Anterior vena cava (tissue), 1 donor: ENCODE data around the gene CDKN2AIPNL.

- PRO-cap, result no peak
These were observed 10.6 kb upstream of the SHROOM1 start for GRCh38 chr5:132840956-132841529.

DNA sequence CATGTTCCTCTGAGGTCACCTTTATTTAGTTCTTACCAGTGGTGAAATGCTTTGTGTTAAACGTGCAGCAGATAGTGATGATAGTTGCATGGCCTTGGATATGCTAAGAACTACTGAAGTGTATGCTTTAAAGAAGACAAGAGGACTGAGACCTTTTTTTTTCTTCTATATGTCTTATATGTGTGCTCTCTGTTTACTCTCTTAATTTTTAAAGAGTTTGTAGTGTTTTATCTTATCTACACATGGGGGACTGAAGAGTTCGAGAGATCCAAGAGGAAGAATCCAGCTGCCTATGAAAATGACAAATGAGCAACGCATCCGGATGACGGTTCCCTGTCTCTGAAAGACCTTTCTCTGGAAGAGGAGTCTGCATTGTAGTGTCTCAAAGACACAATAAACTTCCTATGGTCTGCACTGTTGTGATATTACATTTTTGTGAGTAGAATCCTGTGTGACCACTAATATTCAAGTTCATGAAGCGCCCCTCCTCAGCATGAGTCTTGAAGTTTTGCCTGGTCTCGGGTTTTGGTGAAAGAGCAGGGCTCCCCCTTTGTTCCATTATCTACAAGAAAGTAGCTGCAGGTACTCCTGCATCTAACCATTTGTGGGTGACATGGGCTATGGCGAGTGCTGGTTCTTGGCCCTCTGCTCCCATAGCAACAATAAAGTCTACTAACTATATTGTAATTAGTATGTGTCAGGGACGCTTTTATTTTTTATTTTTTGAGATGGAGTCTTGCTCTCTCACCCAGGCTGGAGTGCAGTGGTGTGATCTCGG lies 1.0 kb downstream of the UQCRQ start:
- PRO-cap, result no peak

GRCh38 chr5:132886200-132886729 lies 12.8 kb downstream of the LEAP2 start:
- PRO-cap, result no peak

DNA sequence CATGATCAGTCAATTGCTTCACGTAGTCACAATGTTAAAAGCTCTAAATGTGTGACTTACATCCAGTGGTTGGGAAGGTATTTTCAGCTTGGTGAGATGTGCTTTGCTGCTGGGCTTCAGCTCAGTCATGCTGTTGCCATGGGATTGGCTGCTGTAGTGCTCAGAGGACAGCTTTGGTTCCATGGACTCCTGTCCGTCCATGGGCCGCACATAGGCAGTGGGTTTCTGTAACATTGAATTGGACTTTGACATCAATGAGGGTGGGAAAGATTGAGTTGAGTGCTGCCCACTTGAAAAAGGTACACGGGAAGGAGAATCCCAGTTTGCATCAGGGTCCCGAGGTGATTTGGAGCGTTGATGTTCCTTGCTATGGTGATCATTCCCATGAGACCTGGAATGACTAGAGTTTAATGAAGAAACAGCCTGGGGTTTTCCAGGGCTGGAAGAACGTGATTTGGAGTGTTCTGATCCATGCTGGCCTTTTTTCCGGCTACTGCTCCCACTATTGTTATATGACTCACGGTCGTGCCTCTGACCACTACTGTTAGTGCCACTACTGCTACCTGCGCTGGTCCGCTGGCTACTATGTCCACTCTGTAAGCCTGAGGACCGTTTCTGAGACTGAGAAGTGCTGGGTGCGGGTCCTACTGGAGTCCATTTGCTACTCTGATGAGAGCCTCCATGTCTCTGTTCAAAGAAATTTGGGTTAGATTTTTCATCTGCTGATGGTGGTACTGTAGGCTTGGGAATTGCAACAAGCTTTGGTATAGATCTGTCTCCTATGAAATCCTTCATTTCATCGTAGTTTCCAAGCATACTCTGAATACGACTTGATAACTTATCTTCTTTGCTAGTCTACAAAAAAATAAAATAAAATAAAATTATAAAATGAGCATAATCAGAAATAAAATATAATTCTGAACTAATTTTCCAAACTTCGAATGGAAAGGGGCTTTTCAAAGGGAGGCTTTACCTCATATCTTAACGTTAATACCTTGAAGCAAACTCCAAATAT lies 29.0 kb downstream of the AFF4 start:
- PRO-cap, result no peak

DNA sequence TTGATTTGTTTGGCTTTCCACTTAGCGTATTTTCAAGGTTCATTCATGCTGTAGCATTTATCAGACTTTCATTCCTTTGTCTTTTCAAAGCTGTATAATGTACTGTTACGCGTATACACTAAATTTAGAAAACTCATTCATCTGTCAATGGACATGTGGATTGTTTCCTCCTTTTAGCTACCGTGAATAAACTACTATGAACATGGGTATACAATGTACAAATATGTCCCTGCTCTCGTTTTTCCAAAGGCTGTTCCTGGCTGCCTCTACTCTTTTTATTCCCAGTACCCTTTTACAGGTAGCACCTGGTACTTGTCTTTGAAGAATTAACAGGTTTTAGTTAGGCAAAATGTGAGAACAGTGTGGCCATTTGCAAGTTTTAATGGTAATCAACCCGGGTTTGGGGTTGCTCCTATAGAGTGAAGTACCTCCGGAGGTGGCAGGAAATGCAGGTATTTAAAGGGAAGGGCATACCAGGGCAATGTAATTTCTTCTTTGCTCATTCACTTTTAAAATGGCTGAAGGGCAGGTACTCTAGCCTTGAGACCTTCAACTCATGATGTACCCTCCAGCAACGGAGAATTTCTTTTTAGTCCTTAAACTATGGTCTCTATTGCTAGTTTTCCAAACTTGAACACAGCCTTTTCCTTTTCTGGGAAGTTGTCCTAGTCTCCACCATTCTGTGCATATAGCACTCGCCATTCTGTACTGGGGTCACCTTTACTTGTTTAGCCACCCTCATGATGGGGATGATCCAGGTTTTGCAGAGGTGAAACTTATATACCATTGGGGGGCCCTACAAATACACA lies 1.4 kb upstream of the HSPA4 start:
- PRO-cap, result no peak

GRCh38 chr5:133095822-133096443 lies 44.1 kb downstream of the HSPA4 start:
- PRO-cap, result no peak

DNA sequence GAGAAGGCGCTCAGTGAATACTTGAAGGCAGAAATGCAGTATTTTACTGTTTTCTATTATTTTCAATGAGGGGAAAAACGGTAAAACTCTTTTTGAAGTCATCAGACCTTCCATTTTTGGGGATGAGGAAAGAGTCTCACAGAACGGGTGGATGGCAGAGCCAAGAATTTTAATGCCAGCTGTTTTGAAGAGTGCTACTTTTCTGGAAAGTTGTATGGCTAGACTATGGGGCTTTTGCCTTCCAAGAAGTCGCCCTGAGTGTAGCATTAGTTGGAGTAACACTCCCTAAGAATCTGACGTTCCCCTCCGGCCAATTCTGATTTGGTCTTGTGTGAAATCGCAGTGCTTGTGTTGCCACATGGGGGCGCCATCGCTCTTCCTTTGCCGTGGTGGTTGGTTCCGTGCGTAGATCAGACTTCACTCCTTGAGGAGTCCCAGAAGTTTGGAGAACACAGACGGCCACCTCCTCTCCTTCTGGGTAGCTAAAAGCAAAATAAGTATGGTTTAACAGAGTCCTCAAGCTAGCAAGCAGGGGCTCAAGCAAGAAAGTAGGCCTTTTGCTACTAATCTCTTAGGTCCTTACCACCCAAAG lies 59.3 kb downstream of the HSPA4 start:
- PRO-cap, result no peak

- PRO-cap, result no peak
These were observed 123.6 kb downstream of the C5orf15 start for GRCh38 chr5:133844932-133845214.

DNA sequence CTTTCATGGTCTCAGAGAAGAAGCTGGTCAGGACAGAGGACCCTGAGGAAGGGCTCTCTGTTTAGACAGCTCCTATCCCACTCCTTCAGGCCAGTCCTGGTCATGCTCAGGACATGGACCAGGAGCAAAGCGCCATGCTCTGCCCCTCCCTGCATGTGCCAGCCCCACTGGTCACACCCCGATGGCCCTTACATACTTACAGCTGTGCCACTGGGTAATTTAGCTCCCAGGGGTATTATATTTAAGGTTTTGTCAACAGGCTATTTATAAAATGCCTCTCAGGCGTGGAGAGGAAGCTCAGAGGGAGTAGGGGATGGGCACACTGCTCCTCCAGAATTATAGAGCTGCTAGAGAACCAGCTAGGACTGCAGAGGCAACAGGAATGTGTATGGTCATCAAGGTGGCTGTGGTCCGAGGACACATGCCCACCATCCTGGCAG lies 33.3 kb downstream of the C5orf15 start:
- PRO-cap, result no peak

GRCh38 chr5:133993844-133994556 lies 10.8 kb downstream of the VDAC1 start:
- PRO-cap, result no peak

DNA sequence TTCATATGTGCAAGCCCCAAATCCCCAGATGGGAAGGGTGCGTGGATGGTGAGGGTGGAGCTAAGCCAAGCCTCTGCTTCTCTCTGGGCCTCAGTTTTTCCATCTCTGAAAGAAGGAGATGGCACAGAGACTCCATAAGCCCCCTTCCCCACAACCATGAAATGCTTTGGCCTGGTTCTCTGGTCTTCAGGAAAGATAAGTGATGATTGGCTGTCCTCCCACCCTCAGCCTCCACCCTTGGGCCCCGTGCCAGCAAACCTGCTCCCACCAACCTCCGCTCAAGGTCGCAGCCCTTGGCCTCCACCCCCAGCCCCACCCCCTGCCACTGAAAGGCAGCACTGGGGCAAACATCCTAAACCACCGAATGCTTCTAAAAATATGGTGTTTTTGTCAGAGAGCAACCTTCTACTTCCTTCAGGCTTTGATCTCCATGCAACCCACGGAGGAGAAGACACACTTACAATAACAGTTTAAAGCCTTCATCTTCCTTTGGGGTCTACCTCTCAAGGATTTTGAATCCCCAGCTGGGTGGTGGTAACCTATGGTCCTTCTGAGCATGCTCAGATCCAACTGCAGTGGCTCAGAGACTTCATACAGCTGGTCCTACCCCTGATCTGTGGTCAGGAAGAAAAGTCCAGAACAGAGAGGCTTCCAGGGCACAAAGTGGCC lies 24.0 kb upstream of the TCF7 start:
- PRO-cap, result no peak

GRCh38 chr5:134151488-134152740 lies 24.8 kb downstream of the SKP1 start:
- PRO-cap, result no peak

GRCh38 chr5:134191697-134192643 lies 15.2 kb upstream of the SKP1 start:
- PRO-cap, result no peak

DNA sequence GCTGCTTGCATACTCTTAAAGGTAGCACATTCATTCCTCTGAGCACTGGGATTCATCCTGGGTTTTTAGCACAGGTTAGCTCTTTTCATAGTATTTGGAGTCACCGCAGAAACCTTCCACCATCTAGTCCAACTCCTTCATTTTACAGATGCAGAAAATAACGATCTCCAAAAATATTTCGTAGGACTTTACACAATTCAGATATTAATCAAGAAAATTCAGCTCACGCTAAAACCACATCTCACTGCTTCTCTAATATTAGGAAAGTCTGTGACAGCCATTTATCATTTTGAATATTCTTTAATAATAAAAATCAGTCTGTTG lies 22.0 kb downstream of the PPP2CA start:
- PRO-cap, result no peak

DNA sequence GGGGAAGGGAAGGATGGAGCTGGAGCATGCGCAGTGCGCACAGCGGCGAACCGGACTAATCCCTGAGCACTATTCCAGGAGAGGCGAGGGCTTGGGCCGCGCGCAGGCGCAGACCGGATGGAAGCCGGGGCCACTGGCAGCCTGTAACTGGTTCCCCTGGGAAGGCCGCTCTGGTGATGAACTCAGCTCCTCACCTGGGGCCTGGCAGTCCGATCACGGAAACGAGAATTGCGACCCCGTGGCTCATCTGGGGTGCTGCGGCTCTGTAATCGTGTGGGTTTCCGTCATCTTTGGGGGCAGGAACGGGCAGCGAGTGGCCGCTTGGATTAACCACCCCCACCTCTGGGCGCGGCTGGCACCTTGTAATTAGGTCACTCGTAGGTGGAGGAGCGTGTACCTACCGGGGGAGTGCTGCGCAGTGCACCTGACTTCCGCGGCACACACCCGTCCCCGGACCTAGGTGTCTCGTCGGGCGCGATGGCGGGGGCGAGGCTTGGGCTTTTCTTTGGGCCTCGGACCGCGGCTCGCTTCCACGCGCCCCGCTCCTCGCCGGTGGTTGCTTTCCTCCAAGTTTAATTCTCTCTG lies 521 bp upstream of the PPP2CA start:
- PRO-cap, result bidirectional peak, plus-strand start at position 72 of the sequence, minus-strand start outside the sequence

DNA sequence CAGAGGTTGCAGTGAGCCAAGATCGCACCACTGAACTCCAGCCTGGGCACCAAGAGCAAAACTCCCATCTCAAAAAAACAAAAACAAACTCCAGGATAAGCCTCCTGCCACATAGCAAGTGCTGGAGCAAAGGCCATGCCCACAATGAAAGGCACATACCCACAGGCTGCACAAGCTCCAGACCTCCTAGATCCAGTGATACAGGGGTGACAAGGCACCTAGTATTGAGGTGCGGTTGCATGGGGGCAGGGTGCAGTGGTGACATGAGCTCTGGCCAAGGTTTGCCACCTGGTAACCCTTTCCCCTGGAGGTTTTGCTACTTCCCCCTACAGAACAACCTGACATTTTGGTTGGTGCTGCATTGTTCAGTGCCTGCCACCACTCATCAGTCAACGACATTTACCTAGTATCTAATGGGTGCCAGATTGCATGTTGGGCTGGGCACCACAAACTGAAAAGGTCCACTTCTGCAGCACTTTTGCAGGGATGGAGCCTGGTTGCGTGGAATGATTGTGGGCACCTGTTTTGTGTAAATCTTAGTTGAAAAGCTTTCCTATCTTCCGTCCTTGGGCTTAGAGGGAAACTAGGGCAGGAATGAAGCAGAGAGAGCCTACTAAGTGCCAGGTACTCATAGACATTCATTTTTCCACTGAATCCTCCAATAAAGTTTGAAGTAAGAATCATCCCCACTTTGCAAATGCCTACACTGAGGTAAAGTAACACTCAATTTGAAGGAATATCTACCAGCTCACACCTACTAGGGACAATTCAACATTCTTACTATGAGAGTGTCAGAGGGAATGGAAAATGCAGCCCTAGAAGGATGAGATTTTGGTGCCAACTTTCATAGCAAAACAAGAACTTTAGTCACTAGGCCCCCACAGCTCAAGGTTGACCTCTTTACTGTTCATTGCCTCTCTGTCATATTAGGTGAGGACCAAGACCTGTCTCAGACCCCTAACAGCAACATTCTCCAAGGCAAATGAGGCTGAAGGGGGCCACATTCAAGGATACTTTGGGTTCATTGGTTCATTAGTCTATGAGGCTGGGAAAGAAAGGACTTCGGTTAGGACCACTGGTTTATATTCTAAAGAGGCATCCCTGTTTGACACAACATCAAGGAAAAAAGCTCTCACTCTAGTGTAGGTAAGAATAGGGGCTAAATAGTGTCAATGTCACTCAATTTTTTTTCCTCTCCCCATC lies 14.1 kb downstream of the CDKN2AIPNL start:
- PRO-cap, result no peak

DNA sequence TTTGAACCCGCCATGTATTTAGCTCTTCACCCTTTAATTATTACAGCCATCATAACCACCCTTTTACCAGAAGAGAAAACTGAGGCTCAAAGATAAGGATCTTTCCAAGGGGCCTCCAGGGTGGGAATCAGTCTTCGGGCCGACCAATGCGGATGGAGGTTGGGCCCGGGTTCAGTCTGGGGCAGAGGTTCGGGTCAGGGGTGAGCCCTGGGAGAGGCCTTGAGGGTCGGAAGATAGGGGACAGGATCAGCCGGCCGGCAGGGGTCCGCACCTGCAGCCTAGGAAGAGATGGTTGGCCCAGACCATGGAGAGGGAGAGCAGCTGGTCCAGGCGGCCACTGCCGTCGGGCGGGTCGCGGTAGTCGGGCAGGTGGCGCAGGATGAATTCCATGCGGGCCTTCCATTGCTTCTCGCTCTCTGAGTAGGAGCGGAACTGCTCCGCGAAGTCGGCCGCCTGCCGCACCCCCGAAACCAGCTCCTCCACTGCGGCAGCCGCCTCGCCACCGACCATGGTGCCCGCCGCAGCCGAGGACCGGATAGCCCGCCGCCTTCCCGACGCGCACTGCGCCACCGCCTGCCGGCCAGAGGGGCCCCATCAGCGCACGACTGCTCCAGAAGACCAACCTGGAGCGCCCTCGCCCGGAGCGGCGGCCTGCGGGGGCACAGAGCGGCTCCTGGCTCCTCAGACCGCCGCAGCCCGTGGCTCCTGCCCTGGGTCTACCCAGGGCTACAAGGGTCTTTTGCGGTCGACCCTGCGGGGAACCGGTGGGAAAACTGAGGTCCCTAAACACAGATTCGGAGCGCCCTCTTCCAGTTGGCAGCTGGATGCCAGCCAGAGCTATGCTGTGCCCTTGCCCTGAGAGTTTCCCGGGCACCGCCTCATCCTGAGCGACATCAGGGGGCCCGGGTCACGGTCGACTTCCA lies at the start of gene CDKN2AIPNL:
Gene CDKN2AIPNL, minus strand, starts transcription at position 537 of the 923 bp plus-strand sequence.
- PRO-cap, result bidirectional peak, plus-strand start at position 664 of the sequence, minus-strand start at position 510 of the sequence

DNA sequence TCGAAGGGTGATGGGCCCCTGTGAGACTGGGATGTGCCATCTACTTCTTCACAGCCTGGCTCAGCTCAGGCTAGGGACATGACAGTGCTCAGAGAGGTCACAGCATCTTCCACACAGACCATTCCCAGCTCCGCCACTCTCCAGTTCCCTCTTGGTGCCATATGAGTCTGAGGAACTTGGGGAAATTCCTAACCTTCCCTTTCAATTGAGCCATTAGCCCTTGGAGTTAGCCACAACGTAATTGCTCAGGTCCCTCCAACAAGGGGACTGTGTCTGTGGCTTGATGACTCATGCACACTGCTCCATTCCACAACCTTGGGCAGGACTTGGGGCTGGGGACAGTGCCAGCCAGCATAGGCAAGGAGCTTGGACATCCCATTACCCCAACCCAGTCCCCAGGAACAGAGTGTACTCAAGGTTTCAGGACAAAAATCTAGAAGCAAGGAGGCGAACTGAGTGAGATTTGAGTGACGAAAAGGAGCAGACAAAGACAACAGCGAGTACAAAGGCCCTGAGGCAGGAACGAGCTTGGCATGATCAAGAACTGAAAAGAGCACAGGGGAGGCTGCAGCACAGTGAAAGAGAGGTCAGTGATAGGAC lies 16.2 kb upstream of the JADE2 start:
- PRO-cap, result no peak

- PRO-cap, result no peak
These were observed 14.3 kb upstream of the JADE2 start for GRCh38 chr5:134510958-134511729.

DNA sequence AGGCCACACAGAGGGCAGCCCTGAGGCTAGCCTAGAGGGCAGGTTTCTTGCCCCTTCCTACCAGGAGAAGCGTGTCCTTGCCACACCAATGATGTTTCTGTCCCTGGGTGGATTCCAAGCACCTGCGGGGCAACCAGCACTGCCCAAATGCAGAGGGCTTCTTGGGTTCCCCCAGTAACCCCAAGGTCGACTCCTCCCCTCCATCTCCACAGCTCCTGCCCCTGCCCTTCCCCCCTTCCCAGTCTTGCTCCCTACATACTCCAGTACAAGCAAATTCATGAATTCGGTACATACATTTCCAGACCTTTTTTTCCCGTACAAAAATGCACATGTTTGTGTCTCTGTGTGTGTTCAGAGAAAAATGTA lies 12.8 kb upstream of the JADE2 start:
- PRO-cap, result no peak